Pericardium fibroblast (primary cell): Measurements from ENCODE around the genes DOCK6, ZNF653, ZNF700 and ZNF433.

- RAMPAGE, long total RNA = no peak
These were observed at the start of gene DOCK6 for GRCh38 chr19:11261792-11262905. Gene DOCK6, minus strand, starts transcription at chr19:11262524.

DNA sequence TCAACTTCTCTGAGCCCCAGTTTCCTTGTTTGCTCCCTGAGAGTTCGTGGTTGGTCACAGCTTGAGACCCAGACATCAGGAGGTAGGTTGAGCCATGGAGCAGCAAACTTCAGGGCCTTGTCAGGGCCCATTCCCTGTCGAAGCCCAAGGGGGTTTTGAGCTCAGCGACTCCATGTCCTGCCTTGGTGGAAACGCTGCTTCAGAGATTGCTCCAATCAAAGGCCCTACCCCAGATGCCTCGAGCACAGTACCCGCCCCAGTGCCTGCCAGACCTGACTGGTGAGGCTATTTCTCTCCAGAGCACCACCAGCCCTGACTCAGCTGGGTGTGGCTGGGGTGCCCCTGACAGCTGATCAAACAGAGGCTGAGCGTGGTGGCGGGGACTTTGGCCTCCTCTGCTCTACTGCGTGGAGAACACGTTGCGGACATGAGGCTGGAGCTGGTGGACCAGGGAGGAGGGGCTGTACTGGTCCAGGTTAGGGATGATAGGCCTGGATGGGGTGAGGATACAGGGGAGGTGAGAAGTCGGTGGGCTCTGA, 3.3 kb upstream of the DOCK6 start:
- RAMPAGE, long total RNA = no peak

DNA sequence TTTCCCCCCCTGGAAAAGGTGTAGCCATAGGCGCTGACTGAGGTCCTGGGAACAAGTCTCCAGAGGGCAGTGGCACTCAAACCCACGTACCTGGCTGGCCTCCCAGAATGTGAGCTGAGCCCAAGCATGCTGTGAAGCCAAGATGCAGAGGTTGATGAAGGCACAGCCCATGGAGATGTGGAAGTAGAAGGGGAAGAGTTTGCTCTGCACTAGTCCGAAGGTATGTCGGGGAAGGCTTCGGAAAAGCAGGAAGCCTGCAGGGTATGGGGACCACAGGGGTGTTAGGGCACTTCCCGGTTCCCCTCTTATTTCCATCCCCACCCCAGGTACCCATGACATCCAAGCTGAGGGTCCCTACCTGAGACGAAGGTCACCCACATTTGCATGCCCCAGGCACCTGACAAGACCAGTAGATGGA, 897 bp downstream of the TMEM205 start:
- RAMPAGE, long total RNA = no peak

- RAMPAGE, long total RNA = no peak
These were observed 1.3 kb downstream of the PLPPR2 start for GRCh38 chr19:11356536-11356997.

DNA sequence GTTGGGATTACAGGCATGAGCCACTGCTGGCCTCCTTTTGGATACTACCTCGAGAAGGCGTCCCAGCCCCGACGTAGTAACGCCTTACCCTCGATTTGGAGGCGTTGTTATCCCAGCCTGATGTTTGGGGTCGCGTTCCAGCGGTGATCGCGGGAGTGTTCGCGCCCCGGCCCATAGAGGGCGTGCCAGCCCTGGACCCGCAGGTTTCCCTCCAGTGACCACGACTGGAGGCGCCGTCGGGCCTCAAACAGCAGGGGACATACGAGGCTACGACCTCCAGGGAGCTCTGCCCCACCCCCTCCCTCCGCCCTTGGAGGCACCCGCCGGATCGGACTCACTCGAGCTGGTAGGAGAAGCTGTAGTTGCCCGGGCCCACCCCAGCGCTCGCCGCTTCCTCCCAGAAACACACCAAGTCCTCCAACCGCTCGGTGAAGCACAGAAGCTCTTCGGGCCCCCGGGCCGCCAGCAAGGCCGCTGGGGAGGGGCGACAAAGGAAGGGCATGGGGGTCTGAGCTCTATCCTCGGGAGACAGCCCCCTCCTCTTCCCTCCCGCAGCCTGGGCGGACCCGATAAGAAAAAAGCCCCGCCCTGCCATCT, 1.3 kb downstream of the EPOR start:
- RAMPAGE, long total RNA = no peak

DNA sequence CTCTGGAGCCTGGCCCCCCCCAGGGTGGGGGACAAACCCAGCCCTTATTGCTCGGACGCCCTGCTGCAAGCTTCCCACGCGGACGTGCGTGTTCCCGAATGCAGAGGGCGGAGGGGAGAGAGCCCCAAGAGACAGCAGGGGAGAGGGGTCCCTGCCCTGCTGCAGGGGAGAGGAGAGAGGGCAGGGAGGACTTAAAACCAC, 16.3 kb downstream of the PRKCSH start:
- RAMPAGE, long total RNA = no peak

- RAMPAGE, long total RNA = no peak
These were observed 1.5 kb upstream of the ELAVL3 start for GRCh38 chr19:11482183-11482945.

GRCh38 chr19:11504810-11505874, at the start of gene ZNF653:
Gene ZNF653, minus strand, starts transcription at chr19:11505839.
- RAMPAGE, long total RNA = no peak

DNA sequence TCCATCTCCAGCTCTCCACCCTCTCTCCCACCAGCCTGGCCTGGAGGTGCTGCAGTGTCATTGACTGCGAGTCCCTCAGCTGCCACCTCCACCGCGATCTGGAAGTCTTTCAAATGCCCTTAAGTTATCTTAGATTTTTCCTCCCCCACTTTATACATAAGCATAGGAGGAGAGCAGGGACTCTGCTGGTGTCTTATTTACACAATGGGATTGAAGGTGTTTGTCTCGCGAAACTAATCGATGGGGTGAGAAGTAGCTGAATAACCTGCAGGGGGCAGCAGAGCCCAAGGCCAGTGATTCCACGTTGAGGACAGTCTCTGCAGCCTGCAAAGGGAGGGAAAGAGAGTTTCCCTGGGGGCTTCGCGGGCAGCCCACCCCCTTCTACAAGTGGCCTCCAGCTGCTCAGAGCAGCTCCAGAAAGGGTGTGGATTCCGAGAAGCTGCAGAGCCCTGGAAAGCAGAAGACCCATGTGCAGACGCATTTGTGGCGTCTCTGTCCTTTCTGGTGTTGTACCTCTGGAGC, 1.3 kb upstream of the ZNF700 start:
- RAMPAGE, long total RNA = no peak

- RAMPAGE, long total RNA = start-site peak on the plus strand at chr19:11925071-11925111, 142 and 67 reads in 2 replicates
These were observed at the start of gene ZNF700 for GRCh38 chr19:11924814-11925764. Gene ZNF700, plus strand, starts transcription at chr19:11925107.

DNA sequence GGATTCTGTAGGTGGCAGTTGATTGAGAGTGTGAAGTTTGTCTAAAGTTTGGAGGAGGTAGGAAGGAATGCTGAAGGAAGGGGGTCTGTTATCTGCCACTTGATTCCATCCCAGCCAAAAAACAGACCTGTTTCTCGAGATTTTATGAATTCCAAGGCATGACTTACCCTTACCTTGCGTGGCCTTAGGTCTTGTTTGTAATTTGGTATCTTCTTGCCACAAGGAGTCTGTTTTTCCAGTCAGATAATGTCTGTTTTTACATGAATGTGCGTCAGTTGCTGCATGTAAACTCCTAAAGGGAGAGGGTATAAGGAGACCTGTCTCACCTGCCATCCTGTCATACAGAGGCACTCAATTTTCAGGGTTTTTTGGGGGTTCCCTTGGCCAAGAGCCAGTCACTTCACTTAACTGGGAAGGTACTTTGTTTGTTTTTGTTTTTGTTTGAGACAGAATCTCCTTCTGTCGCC, 1.1 kb downstream of the ZNF763 start:
- RAMPAGE, long total RNA = no peak

- RAMPAGE, long total RNA = start-site peak on the minus strand at chr19:12035662-12035717, 81 and 44 reads in 2 replicates
These were observed at the start of gene ZNF433 for GRCh38 chr19:12034879-12036194. Gene ZNF433, minus strand, starts transcription at chr19:12035679.

- RAMPAGE, long total RNA = no peak
These were observed 32.3 kb downstream of the ZNF136 start for GRCh38 chr19:12195210-12195665.

DNA sequence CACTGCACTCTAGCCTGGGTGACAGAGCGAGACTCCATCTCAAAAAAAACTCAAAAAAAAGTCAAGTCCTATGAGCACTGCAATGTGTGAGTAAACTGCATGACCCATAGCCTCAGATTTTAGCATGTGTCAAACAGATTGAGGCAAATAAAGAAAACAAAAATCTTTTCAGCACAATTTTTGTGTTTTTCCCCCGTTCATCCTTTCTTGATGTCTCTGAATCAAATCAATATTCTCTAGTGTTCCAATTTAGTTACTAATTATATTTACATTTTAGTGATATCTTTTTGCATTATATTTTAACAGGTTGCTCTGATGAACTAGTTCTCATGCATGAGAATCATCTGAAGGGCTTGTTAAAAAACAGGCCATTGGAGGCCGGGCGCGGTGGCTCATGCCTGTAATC, 8.7 kb downstream of the ZNF44 start:
- RAMPAGE, long total RNA = no peak

DNA sequence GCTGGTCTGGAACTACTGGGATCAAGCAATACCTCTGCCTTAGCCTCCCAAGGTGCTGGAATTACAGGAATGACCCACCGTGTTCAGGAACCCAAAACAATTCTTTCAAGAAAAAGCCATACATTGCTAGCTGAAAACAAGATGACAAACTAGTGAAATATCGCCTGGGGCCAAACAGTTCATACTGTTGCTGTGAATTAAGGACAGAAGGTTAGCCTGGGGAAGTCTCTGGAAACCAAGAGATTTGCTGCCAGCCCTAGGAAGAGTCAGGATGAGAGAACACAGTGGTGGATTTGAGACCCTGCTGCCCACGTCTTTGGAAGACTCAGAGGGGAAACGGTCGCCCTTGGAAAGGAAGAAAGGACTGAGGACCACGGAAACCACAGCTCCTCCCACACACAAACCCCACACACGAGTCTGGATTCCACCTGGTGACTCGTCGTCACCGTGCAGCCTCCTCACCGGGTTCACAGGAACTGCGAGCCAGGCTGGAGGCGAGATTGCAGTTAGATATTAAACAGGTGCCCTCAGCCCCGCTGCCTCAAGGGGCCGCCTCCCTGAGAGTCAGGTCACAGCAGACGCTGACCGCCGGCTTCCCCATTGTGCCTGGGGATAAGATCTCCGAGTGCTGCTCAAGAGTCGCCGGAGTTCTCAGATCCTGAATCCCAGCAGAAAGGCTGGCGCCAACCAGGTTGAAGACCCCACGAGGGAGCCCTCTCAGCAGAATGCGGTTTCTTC, 948 bp downstream of the ZNF443 start:
- RAMPAGE, long total RNA = no peak

GRCh38 chr19:12545116-12545702, 6.1 kb downstream of the ZNF564 start:
- RAMPAGE, long total RNA = no peak

DNA sequence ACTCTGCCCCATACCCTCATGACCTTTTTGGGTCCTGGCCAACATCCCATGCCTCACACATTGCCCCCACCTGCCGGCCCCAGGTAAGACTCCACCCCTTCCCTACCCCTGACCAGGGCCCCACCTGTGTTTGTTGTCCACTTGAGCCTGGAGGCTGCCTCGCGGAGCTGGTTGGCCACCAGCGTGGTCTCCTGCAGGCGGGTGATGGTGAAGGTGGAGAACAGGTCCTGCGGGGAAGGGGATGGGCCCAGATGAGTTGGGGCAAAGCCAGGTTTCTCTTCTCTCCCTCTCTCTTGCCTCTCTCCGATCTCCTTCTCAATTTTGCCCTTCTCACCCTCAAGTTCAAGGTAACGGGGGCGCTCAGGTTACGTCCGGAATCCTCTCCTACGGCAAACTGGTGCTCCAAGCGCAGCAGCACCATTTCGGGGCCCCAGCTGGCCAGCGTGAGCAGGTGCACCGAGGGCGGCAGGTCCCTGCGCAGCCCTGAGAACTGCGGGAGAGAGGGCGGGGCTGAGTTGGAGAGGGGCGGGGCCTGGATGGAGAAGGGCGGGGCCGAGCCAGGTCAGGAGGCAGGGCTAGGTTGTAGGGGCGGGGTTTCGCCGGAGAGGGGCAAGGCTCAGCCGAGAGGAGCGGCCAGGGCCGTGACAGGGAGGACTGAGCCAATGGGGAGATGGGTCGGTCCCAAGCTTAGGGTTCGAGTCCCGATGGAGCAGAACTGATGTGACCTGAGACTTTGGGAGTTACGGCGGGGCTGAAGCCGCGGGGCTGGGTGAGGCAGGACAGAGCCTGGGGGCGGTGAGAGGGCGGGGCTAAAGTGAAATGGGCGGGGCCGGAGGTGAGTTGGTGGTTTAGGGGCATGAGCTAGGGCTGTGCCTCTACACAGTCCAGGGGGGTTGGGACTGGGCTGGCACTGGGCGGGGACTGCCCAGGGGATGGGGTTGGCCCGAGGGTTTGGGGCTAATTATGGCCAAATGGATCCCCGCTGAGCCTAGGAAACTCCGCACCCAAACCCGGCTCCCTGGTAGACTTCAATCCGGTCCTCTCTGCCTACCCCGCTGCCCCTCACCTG, 19.1 kb downstream of the MAN2B1 start:
- RAMPAGE, long total RNA = no peak

DNA sequence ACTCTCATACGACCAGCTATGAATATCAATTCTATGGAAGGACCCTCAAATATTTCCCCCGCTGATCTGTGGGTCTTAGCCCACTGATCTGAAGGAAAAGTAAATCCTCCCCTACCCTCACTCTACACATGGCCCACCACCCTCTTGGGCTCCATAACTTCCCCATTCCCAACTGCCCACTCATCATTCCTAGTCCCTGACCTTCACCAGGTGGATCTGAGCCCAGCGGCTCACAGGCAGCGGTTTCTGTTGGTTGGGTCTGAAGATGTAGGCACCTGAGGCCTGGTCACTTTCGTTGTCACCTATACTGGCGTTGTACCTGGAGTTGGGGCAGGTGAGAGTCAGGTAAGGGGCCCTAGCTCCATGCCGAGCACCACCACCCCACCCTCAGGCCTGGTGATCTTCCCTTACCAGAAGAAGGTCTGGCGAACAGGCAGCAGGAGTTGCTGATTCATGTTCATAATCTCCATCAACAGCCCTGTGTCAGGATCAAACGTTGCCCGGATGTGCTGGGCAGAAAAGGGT, 14.5 kb downstream of the MAN2B1 start:
- RAMPAGE, long total RNA = no peak

GRCh38 chr19:12668874-12669272, 342 bp downstream of the WDR83OS start:
- RAMPAGE, long total RNA = no peak

DNA sequence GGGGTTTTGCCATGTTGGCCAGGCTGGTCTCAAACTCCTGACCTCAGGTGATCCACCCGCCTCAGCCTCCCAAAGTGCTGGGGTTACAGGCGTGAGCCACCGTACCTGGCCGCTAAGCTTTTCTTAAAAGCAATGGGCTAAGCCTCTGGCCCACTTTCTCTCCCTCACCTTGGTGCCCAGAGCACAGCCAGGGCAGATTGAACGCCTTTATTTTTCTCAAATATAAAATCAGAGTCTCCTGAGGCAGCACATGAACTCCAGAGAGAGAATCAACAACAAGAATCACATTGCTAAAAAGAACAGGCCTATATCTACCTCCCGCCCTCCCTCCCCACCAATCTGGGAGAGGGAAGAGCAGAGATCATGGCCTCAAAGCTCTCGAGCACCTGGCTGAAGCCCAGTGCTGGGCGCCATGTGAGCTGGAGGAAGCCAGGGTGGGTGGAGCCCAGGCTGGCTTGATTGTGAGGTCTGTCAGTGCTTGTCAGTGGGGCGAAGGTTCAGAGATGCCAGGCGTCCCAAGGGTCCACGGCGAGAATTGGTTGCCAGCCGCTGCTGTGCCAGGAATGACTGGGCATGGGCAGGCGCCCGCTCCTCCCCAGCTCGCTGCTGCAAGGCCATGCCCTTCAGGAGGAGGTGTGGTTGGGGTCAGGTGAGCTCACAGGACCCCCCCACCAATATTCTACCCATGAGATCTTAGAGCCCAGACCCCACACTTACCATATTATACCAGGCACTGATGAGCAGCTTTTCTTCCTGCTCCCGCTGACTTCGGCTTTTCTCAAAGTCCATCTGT, 11.4 kb downstream of the BEST2 start:
- RAMPAGE, long total RNA = no peak